Skeletal muscle cell (primary cell): ENCODE measurements around a stretch of chr6.

DNA sequence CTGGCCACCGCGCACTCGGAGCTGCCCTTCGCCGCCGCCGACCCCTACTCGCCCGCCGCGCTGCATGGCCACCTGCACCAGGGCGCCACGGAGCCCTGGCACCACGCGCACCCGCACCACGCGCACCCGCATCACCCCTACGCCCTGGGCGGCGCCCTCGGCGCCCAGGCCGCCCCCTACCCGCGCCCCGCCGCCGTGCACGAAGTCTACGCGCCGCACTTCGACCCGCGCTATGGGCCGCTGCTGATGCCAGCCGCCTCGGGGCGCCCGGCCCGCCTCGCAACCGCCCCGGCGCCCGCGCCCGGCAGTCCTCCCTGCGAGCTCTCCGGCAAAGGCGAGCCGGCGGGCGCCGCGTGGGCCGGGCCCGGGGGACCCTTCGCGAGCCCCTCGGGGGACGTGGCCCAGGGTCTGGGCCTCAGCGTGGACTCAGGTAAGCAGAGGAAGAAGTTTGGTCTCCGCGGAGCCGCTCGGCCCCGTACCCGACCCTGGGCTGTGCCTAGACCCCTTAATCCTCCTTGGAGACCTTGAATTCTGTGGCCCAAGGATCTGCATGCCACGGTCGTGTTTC, 5.4 kb downstream of the VGLL2 start:
- RRBS: no CpG with 5 or more reads among the region's 73 CpGs

- RRBS: no CpG with 5 or more reads among the region's 1 CpG
Observed at GRCh38 chr6:117485316-117485858, 2.9 kb downstream of the DCBLD1 start.

- RRBS: no CpG with 5 or more reads among the region's 2 CpGs
Observed at GRCh38 chr6:117535155-117535343, 52.6 kb downstream of the DCBLD1 start.

- RRBS: no CpG with 5 or more reads among the region's 4 CpGs
Observed at GRCh38 chr6:117536279-117536756, 53.8 kb downstream of the DCBLD1 start.

DNA sequence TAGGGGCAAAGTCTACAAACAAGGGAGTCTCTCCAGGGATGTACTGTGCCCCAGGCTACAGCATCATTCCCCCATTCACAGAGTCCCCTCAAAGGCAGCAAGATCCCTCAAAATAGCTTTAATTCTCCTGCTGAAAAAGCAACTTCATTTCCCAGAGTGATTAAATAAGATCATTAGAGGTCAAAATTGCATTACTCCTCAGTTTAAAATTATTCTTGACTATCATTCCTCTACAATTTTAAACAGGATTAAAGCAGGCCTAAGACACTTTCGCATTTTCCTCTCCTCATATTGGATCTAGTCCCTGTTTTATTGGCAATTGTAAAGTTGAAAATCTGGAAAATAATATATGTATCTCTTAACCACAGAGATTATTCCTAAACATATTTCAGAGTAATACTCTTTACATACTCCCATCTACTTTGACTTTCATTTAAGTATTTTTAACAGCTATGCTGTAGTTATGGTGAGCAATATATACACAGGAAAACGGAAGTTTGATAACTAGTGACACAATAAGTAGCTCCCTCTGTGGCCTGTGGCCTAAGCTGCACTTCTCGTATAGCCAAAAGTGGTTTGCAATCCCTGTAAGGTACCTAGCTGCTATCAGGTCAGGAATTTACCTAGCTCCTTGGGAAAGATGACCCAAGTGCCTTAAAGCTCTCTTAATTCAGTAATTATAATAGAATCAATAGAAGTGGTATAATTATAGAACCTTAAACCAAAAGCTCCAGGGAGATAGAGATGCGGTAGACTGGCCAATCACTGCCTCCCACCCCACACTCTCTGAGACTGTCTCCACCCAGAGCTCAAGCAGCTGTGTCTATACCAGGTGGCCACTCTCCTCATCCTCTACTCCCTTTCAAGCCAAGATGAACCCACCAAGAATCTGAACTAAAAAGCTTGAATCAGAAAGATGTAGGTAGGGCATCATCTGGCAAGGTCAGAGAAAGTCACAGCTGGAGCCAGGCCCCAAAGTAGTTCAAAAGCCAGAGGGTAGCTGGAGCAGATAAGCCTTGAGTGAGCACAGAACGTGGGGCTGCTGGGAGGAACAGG, 85.2 kb upstream of the ASF1A start:
- RRBS: no CpG with 5 or more reads among the region's 5 CpGs

- RRBS: no CpG with 5 or more reads among the region's 8 CpGs
Observed at GRCh38 chr6:118890851-118891956, 2.7 kb upstream of the ASF1A start.

DNA sequence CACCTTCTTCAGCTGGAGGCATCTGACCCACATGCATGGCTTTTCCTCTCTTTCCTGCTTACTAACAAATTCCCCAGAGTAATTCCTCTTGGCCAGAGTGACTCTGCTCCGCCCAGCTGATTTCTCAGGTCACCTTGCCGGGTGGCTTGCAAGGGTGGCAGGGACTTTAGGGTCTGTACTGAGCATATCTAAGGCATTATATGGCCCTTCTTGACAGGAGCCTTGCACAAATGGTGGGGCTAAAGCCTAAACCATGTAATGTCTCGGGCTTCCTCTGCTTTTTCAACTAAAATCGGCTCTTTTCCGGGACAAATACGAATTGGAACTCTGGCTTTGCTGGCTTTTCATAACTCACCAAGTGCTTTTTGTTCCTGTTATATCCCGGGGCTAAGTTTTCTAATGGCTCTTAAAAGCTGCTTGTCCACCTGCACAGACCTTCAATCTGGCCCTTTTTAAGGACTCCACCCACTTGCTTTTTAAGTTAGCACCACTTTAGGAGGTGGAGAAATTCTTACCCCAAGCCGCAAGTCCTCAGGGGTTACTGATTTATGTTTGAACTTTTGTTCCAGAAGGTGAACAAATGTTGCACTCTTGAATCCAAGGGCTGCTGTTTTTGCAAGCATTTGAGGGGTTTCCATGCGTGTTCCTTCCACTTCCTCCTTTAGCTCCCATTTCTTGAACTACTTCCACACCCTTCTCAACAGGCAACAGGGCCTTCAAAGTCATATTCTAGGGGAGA, 37.9 kb downstream of the FAM184A start:
- RRBS: 71% methylated on average over 1 of the region's 9 CpGs

- RRBS: no CpG with 5 or more reads among the region's 3 CpGs
Observed at GRCh38 chr6:119071307-119072040, 7.0 kb downstream of the FAM184A start.

DNA sequence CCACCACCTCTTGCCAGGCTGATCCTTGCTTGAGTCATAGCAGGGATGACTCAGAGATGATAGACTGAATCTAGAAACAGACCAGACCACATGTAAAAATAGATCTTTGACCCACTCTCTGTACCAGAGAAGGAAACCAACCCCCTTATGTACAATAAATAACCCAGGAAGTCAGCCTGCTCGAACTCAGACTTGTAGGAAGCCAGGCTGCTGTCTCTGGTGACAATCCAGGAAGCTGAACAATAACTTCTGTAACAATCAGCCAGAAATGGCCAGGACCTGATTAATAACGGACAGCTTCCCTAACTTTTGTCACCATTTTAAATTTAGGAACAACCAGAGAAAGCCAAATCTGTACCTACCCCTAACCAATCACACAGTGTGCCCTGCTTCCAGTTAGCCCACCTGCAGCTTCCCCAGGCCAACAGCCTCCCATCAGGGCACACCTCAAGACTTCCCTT, 69.0 kb upstream of the FAM184A start:
- RRBS: no CpG with 5 or more reads among the region's 2 CpGs

GRCh38 chr6:119178375-119179158, 100.1 kb upstream of the FAM184A start:
- RRBS: no CpG with 5 or more reads among the region's 3 CpGs

- RRBS: no CpG with 5 or more reads among the region's 3 CpGs
Observed at GRCh38 chr6:119188320-119188664, 109.8 kb upstream of the FAM184A start.

DNA sequence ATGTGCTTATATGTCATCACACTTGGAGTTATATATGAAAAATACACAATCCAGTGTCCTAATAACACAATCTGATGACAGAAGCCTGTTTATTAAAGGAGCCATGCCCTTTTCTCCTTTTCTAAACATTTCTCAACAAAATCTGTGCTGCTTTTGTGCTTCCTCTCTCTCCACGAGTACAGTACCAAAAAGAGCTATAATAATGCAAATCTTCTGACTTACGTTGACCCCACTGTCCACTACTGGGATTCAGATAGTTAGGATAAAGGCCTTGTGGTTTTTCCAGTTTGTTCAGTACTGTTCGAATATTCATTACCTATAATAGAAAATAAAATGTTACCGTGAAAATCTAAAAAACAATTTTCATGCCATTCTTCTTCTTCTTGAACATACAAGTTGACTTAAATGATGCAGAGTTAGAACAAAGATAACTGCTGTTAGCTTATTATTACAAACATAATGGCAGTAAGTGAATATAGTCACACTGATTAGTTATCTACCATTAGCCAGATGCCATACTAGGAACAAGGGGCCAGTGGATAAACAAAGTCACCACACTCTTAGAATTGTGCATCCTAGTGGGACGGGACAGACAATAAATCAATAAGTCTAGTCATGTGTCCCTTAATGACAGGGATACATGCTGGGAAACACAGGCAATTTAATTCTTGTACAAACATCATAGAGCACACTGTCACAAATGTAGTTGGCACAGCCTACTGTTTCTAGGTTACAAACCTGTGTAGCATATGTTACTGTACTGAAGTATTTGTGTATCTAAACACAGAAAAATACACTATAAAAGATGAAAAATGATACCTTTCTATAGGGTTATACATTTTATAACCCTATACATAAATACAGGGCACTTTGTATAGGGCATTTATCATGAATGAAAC, 122.8 kb upstream of the FAM184A start:
- RRBS: no CpG with 5 or more reads among the region's 5 CpGs

- RRBS: no CpG with 5 or more reads among the region's 2 CpGs
Observed at GRCh38 chr6:119301898-119302390, 47.6 kb downstream of the MAN1A1 start.

GRCh38 chr6:119313765-119314949, 35.4 kb downstream of the MAN1A1 start:
- RRBS: no CpG with 5 or more reads among the region's 14 CpGs

- RRBS: no CpG with 5 or more reads among the region's 1 CpG
Observed at GRCh38 chr6:119372828-119373511, 23.4 kb upstream of the MAN1A1 start.

DNA sequence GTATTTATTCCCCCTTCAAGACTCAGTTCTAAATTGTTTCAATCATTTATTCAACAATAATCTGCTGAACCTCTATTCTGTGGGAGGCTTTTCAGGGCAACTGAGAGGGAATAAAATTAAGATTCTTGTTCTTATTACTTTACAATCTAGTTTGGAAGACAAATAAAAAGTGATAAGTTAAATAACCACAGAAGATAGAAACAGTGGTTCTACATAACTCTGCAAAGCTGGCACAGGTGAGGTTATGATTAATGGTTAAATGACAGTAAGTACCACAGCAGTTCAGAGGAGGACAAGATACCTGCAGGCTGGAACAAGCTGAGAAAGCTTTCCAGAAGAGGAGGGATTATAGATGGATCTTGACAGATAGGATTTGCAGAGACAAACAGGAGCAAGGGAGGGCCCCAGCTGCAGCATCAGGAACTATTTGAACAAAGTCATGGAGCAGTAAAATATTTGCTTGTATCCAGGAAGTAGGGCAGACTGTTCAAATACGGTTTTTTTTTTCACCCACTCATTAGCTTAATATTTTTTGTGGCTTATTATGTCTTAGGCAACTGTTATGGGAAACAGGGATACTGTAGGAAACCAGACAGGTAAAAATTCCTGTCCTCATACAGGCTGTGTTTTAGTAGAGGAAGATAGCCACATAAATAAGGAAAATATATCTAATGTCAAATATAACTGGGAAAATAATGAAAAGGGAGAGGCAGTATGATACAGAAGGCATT, 144.4 kb upstream of the MAN1A1 start:
- RRBS: no CpG with 5 or more reads among the region's 1 CpG

- RRBS: no CpG with 5 or more reads among the region's 5 CpGs
Observed at GRCh38 chr6:121442273-121442943, 7.0 kb downstream of the GJA1 start.

- RRBS: no CpG with 5 or more reads among the region's 1 CpG
Observed at GRCh38 chr6:121522844-121523157, 87.4 kb downstream of the GJA1 start.

GRCh38 chr6:122128149-122128959, 271.1 kb upstream of the HSF2 start:
- RRBS: no CpG with 5 or more reads among the region's 3 CpGs

DNA sequence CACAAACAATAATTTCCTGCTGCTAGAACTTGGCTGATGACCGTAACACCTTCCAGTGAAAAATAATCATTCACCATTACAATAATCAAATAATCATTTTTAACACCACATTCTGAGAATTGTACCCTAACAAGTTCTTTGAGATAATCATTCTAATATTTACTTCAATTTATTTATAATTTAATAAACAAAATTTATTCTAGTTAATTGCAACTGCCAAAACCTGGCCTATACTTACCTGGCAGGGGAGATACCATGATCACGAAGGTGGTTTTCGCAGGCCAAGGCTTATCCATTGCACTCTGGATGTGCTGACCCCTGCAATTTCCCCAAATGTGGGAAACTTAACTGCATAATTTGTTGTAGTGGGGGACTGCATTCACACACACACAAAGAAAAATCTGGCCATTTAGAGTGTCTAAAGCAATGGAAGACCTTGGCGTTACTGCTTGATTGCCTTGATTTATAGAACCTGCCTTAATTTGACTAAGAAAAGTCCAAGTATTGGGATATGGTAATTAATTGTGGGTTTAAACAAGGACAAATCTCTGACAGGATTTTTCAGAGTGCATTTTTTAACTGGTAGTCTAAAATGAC, 187.9 kb upstream of the HSF2 start:
- RRBS: no CpG with 5 or more reads among the region's 4 CpGs